SJCRH30 (cell line): Measurements from ENCODE around the genes CCDC186 and GFRA1.

GRCh38 chr10:113860560-113861279, 6.3 kb downstream of the NHLRC2 start:
- RAMPAGE, long total RNA: no peak

GRCh38 chr10:114041361-114041775, 2.3 kb upstream of the ADRB1 start:
- RAMPAGE, long total RNA: no peak

DNA sequence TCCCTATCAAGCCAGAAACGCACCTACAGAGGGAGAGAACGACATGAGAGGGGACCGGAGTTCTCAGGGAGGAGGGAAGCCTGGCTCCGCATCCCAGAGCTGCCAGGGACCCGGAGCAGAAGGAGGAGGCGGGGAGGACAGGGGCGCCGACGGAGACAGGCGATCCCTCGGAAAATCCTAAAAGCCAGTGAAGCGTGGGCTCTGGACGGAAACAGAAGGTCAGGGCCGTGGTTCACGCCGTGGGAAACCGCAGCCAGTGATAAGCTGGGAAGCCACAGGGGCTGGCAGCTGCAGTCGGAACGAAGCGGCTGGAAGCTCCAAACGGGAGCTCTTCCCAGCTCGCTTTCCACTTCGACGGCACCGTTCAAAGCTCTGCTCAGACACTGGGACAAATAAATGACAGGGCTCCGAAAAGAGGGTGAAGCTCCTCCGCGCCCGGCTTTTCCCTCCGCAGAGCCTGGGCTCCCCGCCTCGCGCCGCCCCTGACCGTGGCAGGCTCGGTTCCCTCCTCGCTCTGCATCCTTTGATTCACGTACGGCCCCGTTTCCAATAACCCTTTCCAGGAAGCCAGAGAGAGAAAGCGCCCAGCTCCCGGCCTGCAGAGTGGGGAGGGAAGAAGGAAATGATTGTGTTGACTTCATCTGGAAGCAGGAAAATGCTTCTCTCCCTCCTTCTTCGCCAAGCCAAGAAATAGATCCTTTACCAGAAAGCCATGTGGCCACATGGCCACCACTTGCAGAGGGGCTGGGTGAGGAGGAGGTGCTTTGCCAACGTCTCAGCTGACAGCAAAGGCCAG, 57.3 kb downstream of the ADRB1 start:
- RAMPAGE, long total RNA: no peak

DNA sequence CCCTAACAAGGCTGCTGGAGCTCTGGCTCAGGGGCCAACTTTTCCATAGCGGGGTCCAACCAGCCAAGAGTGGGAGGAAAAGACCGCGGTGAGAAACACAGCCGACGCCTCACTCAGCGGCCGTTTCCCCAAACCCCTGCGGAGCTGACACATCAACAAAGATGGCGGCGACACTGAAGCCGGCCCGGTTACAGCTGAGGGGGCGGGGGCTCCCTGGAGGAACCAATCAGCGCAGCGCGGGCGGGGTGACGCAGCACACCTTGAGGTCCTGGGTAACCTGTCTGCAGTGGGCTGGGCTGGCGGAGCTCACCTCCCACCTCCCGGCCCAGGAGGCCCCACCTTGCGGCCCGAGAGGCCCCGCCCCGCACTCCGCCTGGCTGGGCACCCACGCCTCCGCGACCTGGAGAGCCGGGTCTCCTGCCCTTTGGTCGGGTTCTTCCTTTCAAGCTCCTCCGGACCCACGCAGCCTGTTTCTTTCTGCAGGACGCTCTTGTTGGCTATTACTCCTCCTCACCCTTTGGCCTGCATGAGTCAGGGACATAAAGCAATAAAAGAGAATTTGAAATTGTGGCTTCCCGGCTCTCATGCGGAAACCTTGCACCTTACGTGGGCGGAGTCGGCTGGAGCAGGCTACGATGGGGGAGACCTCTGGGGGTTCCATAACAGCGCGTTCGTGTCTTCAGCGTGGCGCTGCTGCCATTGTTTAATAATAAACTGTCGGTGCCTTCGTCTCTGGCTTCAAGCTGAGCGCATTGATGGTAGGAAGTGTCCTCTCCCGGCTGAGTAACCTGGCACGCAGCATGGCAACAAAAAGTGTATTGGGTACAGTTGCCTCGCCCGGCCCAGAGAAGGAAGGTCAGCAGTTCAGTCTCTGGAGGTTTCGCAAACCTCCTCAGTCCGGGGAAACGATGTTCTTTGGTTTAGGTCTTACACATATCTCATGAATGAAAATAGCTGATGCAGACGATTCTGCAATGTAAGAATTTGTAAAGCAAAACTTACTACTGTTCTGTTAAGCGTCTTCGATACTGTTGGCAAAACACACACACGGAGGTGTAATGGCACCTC, at the start of gene CCDC186:
CCDC186 (minus strand) TSS at position 163 of the 1,068 bp plus-strand sequence.
- RAMPAGE, long total RNA: no peak

- RAMPAGE, long total RNA: no peak
These were observed 27.5 kb downstream of the VWA2 start for GRCh38 chr10:114266375-114267102.

DNA sequence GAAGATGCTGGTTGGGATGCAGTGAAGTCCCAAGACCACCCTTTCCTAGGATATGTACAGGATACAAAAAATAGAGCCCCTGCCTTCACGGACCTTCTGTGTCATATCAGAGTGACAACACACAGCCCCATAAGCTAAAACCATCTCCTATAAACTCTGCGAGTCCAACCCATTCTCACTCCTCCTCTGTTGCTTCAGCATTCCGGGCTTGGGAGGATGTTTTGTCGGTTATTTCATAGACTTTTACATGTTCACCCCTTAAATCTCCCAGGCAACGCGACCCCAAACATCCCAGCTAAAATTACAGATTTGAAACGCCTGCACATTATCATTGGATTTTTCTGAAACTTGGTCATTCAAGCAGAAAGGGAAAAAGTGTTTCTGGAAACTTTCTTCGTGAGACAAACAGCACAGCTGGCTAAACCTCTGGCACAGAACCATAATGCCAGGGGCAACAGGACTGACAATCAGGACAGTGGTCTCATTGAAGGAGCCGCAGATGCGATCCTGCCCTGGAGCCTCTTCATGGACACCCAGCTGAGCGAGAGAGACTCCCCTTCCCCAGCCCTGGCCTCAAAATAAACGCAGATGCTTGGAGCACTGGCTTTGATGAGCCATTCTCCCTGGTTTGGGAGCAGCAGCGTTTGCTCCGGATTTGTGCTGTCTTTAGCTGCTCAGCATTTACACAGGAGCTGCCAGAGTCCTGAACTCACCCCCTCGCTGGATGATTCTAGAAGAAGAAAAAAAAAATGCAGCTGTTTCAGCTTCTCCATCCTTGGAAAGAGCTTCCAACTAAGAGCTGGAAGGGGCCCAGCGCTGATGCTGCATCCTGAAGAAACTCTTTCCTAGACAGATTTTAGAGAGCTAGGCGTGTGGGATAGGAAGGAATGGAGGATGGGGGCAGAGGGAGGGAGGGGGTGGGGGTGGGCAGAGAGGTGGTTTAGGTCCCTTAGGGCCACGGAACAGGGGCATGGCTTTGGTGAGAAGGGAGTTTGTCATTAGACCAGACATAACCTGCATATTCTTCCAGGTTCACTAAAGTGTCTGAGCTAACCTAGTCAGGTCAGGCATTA, 30.0 kb downstream of the AFAP1L2 start:
- RAMPAGE, long total RNA: no peak

- RAMPAGE, long total RNA: no peak
These were observed 3.3 kb downstream of the AFAP1L2 start for GRCh38 chr10:114400886-114401570.

GRCh38 chr10:114404831-114405538, 683 bp upstream of the AFAP1L2 start:
- RAMPAGE, long total RNA: no peak

- RAMPAGE, long total RNA: no peak
These were observed 9.2 kb upstream of the AFAP1L2 start for GRCh38 chr10:114413451-114413984.

GRCh38 chr10:114473639-114474407, 69.5 kb upstream of the AFAP1L2 start:
- RAMPAGE, long total RNA: no peak

DNA sequence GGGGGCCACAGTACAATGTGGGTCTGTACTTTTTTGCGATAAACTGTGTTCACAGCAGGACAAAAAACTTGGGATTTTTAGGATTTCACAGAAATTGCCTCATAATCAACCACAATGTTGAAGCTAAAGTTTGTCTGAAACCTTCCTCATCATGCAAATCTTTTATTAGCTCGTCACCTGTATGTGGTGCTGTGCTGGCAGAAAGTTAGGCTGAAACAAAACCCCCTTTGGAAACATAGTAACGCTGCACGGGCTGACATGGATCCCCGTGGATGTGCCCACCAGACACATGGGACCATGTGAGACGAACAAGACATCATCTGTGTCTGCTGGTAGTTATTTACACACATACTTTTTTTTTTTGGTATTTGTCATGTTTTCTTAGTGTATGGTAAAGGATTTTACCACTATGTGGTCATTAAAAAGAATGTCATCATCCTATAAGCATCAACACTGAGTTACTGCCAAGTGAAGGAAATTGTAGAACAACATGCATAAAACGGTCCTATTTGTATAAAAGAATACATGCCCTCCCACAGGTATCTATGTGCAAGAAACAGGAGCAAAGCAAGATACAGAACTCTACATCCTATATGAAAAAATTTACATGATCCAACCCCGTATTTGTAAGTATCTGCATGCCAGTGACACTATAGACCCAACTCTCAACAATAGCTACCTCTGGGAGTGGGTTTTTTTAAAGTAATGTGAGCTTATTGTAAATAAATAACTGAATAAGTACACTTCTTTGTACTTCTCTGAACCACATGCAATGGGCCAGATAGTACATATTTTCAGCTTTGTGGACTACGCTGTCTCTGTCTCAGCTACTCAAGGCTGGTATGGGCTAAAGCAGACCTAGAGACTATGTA, 113.6 kb upstream of the AFAP1L2 start:
- RAMPAGE, long total RNA: no peak

- RAMPAGE, long total RNA: no peak
These were observed 113.1 kb downstream of the ABLIM1 start for GRCh38 chr10:114544916-114545436.

- RAMPAGE, long total RNA: no peak
These were observed 84.7 kb downstream of the ABLIM1 start for GRCh38 chr10:114573390-114573756.

GRCh38 chr10:114684926-114685239, 26.8 kb upstream of the ABLIM1 start:
- RAMPAGE, long total RNA: no peak

- RAMPAGE, long total RNA: no peak
These were observed 48.3 kb upstream of the ABLIM1 start for GRCh38 chr10:114706375-114706813.

DNA sequence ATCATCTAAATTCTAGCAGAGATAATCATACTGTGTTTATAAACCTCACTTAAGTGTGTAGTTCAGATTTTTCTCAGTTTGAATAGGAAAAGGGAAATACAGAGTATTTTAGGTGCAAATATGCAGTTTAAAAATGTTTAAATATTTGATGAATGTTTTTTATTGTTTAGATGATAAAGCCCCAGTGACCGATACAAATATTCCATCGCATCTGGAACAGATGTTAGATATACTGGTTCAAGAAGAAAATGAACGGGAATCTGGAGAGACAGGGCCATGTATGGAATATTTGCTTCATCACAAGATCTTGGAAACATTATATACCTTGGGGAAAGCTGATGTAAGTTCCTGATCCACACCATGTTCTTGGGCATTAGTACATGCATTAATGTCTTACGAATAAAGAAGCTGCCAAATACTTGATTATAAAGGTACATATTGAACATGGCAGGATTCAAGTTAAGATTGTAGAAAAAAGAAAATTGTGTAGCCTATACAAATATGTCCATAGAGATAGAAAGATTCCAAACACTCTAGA, 11.6 kb downstream of the FHIP2A start:
- RAMPAGE, long total RNA: no peak

GRCh38 chr10:115001393-115002422, 63.7 kb downstream of the TRUB1 start:
- RAMPAGE, long total RNA: no peak

GRCh38 chr10:115024094-115024637, 69.0 kb upstream of the ATRNL1 start:
- RAMPAGE, long total RNA: no peak

DNA sequence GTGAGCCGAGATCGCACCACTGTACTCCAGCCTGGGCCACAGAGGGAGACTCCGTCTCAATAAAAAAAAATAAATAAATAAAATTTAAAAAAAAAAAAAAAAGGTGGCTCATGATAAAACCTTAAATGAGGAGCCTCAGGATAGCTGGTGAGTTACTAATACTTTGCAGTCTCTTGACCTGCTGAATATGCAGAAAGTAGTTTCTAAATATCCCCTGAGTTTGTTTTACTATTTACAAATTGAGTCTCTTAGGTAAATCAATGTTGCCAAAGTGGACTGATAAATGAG, 79.1 kb downstream of the GFRA1 start:
- RAMPAGE, long total RNA: no peak

GRCh38 chr10:116272489-116273283, at the start of gene GFRA1:
Gene GFRA1 (minus strand): TSS chr10:116273206.
- RAMPAGE, long total RNA: no peak